Parotid gland (tissue), 1 donor: ENCODE measurements around a stretch of chr15.

DNA sequence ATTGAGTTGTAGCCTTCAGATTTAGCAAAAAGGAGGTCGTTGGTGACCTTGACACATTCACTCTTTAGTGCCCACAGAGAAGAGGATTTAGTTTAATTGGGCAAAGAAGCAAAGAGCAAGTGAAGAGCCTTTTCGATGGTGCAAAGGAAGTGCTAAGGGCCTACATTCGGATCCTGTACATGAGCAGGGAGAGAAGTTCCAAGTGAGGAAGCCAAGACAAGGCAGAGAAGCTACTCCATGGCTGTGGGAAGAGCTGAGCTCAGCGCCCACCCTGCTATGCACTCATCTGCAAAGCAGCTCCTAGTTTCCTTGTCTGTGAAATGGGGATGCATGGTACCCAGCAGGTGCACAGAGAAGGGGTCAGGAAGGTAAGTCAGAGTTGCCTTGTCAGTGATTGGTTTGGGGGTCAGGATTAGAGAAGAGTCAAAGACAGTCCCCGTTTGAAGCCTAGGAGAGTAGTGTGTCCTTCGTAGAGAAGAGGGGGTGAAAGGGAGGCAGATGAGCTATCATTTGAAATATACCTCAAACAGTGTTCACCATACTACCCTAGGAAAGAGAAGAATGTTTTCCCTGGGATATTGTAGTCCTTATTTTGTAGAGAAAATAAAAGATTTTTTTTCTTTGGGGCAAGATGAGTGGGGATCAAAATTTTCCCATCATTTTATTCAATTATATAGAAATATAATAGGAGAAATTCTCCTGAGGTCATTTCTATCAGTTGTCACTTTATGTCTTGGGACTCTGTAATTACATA, 126.6 kb downstream of the PDE8A start:
- PRO-cap = no peak

- PRO-cap = no peak
Observed at GRCh38 chr15:85168626-85169155, 187.0 kb downstream of the PDE8A start.

- PRO-cap = no peak
Observed at GRCh38 chr15:85234452-85235105, 145.8 kb upstream of the AKAP13 start.

DNA sequence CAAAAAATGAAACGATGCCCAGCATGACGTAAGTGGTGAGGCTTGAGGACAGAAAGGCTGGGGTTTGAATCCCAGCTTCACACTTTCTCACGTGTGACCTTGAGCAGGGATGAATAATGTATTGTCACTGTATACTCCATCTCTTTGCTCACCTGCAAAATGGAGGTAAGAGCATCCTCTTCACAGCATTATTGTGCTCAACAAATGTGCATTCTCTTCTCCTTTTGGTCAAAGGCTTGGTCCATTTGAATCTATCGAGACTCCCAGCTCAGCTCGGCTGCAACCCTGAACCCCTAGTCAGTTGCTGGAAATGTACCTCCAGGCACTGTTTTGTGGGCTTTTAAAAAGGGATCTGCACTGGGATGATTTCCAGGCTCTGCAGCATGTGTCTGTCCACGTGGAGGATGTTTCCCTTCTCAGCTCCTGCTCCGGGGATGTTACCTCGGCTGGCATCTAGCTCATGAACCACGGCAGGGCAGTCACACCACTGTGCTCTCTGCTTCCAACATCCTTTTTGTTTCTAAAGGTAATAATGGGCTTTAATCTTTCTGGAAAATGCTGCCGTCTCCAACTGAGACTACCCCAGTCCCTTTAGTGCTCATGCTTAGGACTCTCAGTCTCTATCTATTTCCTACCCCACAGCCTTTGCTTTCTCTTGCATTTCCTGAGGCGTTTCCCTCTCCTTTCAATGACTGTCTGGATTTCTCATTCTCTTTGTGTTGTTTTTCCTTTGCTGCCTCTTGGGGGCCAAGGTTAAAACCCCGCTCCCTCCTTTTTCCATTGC, 43.0 kb upstream of the AKAP13 start:
- PRO-cap = no peak

DNA sequence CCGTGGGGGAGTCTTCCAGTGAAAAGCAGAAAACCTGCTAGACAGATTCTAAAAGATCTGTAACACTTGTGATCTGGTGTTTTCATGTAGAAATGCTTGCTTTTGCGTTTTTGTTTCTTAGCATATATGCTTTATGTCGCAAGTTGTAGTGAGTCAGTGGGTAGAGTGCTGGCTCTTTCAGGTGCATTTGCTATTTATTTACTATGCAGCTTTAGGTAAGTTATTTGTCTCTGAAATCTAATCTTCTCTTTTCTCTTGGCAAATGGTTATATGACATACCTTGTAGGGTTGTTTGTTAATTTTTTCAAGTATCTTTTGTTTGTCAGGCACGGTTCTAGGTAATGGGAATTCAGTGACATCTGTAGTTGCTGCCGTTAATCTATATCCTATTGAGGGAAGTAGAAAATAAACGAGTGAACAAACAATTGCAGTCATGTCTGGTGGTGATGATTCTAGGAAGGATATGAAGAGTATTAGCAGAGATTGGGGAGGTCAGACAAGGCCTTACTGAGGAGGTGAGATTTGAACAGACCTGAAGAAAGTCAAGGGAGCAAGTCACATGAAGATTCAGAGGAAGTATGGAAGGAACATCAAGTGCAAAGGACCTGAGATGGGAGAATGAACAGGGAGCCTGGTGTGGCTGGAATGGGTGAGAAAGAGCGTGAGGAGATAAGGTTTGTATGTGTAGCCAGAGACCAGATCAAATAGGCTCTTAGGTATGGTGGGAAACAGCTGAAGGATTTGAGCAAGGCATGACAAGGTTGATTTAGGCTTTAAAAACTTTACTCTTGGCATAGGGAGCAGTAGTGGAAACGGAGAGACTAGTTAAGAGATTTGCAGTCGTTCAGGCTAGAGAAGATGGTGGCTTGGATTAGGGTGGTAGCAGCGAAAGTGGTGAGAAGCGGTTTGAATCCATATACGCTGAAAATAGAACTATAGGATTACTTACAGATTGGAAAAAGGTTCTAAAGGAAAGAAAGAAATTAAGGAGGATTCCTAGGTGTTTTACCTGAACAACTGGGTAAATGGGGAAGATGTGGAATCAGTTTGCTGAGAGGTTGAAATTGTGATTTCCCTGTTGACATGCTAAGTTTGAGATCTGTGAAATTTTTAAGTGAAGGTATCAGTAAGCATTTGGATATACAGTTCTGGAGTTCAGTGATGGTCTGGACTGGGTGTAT, 9.8 kb downstream of the AKAP13 start:
- PRO-cap = no peak

GRCh38 chr15:85482741-85483247, 102.4 kb downstream of the AKAP13 start:
- PRO-cap = no peak

DNA sequence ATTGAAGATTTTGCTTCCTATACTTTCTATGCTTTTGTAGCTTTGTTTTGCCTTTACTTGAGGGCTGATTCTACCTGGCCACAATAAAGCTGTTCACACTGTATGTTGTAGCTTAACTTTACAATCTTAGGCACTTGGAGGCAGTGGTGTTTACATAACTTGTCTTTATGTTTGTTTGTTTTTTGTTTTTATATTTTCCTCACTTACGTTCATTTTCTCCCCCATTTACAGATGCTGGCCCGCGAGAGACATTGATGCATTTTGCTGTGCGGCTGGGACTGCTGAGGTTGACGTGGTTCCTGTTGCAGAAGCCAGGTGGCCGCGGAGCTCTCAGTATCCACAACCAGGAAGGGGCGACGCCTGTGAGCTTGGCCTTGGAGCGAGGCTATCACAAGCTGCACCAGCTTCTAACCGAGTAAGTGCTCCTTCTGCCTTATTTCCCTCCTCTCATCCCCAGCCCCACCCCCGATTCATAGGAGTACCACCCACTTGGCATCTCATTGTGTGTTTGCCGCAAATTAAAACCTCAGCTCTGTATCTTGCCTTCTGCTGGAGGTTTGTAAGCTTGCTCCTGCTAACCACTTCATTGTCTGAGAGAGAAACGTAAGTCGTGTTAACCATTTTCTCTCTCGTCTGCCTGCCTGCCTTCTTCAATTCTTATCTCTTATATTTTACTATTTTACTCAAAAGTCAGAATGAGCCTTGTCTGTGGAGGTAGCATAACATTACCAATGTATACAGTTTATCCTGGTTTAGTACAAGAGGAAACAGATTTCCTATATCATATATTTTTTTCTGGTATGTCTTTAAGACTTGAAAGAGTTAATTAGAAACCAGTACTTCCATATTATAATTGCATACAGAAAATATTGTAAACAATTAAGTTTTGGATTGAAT, 163.4 kb downstream of the AKAP13 start:
- PRO-cap = unidirectional peak, plus-strand start at position 333 of the sequence; unidirectional peak, minus-strand start at position 409 of the sequence

DNA sequence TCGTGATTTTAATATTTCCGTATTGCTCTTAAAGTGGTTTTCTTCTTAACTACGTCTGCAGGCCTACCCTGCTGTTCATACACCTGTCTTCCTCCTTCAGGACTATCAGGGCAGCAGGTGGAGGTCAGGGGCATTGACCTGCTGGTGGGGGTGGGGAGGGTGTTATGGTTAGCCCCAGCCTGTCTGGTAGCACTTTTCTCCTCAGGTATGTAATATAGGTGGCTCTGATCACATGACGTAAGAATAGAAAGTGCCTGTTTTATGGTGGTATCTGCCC, 86.4 kb downstream of the KLHL25 start:
- PRO-cap = no peak

- PRO-cap = no peak
Observed at GRCh38 chr15:85724832-85725590, 69.7 kb downstream of the KLHL25 start.

DNA sequence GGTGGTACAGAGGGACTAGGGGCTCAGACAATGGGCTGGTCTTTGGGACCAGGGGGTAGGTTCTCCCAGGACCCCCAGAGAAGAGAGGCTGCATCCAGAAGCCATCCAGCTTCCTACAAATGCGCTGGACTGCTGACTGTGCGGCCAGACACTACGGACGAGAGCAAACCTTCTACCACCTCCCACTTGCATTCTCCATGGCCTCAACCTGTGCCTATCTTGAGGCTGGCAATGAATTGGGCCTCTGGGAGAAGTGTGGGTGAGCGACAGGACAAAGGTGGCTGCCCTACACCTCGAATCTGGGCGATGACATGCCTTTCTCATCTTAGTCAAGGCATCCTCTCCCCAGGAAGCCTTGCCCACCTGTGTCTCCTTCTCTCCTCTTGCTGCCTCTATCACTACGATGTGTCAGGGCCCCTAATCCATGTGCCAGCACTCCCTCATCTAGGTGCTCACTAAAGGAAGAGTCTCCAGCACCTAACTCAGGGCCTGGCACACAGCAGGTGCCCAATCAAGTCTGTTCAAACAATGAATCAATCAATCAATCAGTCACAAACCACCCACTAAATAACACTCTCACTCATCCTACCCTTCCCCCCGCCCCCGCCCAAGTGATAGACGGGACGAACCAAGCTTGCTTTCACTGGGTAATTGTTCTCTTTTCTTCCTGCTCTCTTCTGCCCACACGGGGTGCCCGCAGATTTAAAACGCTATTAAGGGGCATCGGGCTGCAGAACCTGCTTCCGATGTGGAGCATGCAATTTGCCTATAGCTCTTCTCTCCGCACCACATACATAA, 2.1 kb downstream of the KLHL25 start:
- PRO-cap = no peak

- PRO-cap = no peak
Observed at GRCh38 chr15:85836925-85837464, 42.3 kb upstream of the KLHL25 start.

- PRO-cap = no peak
Observed at GRCh38 chr15:87164003-87164343, 1084.3 kb downstream of the AGBL1 start.

- PRO-cap = no peak
Observed at GRCh38 chr15:88257904-88259010, 1.7 kb upstream of the NTRK3 start.

- PRO-cap = no peak
Observed at GRCh38 chr15:88476441-88477194, 9.1 kb downstream of the MRPS11 start.

GRCh38 chr15:88626256-88626915, 5.2 kb downstream of the AEN start:
- PRO-cap = no peak

DNA sequence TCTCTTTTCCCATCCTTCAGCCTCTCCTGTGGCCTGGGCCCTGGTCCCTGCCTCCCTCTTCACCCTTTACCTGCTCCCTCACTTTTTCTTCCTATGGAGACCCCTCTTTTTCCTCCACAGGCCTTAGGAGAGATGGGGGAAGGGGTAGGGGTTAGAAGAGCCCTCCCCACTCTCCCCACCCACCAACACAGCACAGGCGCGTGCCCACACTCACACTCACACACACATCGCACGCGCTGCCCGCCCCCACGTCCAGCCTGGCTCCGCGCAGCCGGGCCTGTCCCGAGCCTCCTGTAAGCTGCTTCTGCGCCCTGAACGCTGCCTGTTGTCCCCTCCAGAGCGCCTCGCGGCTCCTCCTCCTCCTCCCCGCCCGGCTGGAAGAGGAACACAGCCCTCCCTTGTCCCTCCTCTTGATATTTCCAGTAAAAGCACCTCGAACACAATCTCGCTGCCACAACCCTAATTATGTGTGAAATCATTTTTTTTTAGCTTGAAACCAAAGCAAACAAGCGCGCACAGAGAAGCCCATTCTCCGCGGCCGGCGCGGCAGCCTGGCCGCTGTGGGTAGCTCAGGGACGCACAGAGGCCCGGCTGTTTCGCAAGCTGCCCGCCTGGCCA, 33.8 kb upstream of the ACAN start:
- PRO-cap = no peak

- PRO-cap = no peak
Observed at GRCh38 chr15:88884644-88885006, 10.7 kb downstream of the HAPLN3 start.

DNA sequence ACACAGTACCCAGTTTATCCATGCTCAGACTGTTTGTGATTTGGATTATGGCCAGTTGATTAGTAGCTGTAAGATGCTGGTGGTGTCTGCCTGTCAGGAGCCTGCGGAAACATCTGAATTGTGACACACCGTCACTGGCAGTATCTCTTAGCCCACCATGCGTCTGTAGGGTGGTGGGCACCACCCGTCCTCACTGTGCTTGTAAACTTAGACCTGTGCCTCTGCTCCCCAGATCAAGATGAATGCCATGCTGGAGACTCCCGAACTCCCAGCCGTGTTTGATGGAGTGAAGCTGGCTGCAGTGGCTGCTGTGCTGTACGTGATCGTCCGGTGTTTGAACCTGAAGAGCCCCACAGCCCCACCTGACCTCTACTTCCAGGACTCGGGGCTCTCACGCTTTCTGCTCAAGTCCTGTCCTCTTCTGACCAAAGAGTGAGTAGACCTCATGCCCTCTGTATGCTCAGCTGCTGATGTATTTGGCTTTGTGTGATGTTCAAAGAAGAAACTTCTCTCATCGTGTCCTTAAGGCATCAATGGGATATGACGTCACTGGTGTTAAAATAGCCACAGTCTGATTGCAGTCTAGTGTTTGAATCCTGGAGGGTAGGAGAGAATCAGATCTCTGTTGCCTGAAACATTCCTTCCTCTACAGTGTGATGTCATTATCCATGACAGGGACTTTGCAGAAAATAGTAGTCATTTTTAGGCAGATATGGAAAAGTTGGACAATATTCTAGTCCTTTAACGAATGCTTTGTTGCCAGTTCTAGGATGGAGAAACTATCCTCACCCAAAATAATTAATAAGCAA, 28.0 kb downstream of the ABHD2 start:
- PRO-cap = no peak

DNA sequence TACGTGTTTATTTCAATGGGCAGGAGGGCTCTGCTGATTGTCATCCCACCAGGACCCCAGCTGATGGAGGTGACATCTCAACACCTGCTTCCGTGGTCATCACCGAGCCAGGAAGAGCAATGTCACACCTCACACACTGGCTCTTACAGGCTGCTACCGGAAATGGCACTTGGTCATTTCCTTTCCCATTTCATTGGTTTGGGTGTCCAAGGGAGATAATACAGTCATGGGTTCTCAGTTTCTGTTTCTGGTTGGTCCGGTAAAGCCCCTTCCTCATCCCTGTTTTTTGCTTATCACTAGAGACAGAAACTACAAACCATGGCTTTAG, 42.0 kb downstream of the ABHD2 start:
- PRO-cap = no peak

- PRO-cap = no peak
Observed at GRCh38 chr15:89296878-89297250, 37.8 kb downstream of the POLG start.